ENCODE measurements around a stretch of chr7.

GRCh38 chr7:56055346-56055788, 3.8 kb downstream of the CCT6A start:
- PRO-cap, 5 experiments, result no peak in any of the 5 experiments
- RAMPAGE, long total RNA, 2 experiments, result no peak in any of the 2 experiments
- RRBS, result no CpG with 5 or more reads among the region's 2 CpGs

DNA sequence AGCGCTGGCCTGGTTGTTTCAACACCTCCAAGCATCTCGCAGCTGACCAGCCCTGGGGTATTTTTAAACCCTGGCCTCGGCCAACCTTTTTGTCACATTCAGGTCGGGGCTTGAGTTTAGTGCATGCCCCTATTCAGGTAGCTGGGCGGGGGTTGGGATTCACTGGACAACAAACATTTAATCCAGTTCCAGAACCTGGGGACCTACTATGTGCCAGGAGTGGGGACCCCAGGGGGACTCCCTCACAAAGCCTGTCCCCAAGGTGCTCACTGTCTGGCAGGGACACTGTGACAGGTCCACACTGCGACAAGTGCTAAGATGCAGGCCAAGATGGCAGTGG, 105.6 kb upstream of the ZNF716 start:
- PRO-cap, 5 experiments, result no peak in any of the 5 experiments
- RAMPAGE, long total RNA, 2 experiments, result no peak in any of the 2 experiments
- RRBS, result no CpG with 5 or more reads among the region's 6 CpGs

- PRO-cap, 5 experiments, result no peak in any of the 5 experiments
- RAMPAGE, long total RNA, 2 experiments, result no peak in any of the 2 experiments
- RRBS, result no CpG with 5 or more reads among the region's 25 CpGs
These were observed 196.9 kb downstream of the ZNF716 start for GRCh38 chr7:57646859-57647244.

- PRO-cap, 5 experiments, result peak in 1 of 5 experiments; most common minus-strand start chr7:62383542 (in 1)
- RAMPAGE, long total RNA, 2 experiments, result no peak in any of the 2 experiments
- RRBS, result no CpG with 5 or more reads among the region's 3 CpGs
These were observed 1615.4 kb upstream of the ZNF722 start for GRCh38 chr7:62383309-62383663.

DNA sequence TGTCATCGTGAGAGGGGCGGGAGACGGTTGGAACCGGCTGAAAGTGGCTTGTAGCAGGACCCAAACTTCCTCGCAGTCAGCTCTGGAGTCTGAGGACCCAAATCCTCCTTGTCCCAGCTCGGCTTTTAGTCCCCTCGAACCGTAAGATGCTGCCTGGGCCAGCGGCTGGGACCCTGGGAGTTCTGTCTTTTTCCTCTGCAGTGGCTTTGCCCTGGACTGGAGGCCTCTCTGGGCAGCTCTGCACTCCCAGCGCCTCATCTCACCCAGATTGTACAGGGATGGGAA, 308 bp downstream of the ZNF722 start:
- PRO-cap, 5 experiments, result no peak in any of the 5 experiments
- RAMPAGE, long total RNA, 2 experiments, result no peak in any of the 2 experiments
- RRBS, result 90% methylated on average over 4 of the region's 10 CpGs

GRCh38 chr7:64686388-64687794, 21.0 kb downstream of the ZNF107 start:
- PRO-cap, 5 experiments, result no peak in any of the 5 experiments
- RAMPAGE, long total RNA, 2 experiments, result no peak in any of the 2 experiments
- RRBS, result no CpG with 5 or more reads among the region's 15 CpGs

DNA sequence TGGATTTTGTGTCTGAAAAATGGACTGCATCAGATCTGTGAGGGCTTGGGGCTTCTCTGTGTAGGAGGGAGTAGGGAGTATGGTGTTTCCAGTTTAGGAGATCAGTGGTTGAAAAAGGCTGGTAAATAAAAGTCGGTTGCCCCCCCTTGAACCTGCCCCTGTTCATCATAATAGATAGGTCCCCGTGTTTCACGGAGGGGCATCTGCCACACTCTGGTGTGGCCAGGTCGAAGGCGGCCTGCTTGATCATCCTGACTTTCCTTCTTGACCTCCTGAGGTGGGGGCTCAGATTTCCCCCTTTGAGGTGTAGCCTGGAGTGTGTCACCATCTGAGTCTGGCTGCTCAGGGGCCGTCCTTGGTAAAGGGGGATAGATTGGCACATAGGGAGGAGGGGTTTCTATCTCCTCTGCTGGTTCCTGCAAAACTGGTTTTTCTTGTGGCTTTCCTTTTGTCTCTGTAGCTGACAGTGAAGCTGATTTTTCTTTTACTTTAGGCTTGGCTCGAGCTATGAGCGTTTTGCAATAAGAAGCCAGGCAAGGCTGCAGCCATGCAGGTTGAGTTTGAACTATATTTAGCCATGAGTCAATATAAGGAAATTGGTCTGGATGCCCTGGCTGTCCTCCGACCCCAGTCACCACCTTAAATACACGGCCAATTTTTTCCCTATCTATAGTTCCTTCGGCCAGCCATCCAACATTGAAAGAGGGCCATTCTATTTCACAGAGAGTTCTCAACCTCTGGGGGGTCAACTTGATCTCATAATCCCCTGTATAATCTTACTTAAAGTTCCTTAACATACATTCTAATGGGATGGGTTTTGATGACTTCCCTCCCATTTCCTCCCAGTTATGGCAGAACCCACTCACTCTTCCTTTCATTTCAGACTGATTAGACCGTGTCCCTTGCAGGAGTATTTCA, 8.5 kb downstream of the ERV3-1 start:
- PRO-cap, 5 experiments, result no peak in any of the 5 experiments
- RAMPAGE, long total RNA, 2 experiments, result no peak in any of the 2 experiments
- RRBS, result no CpG with 5 or more reads among the region's 12 CpGs

DNA sequence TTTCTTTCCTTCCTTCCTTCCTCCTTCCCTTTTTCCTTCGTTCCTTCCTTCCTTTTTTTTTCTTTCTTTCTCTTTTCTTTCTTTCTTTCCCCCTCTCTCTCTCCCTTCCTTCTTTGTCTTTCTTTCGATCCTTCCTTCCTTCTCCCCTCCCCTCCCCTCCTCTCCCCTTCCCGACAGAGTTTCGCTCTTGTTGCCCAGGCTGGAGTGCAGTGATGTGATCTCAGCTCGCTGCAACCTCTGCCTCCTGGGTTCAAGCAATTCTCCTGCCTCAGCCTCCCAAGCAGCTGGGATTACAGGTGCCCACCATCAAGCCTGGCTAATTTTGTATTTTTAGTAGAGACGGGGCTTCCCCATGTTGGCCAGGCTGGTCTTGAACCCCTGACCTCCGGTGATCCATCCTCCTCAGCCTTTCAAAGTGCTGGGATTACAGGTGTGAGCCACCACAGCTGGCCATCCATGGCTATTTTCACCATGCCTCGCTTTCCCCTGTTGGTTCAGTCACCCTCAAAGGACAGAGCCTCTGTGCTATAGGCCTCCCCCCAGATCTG, 150.2 kb upstream of the VKORC1L1 start:
- PRO-cap, 5 experiments, result no peak in any of the 5 experiments
- RAMPAGE, long total RNA, 2 experiments, result no peak in any of the 2 experiments
- RRBS, result no CpG with 5 or more reads among the region's 8 CpGs

DNA sequence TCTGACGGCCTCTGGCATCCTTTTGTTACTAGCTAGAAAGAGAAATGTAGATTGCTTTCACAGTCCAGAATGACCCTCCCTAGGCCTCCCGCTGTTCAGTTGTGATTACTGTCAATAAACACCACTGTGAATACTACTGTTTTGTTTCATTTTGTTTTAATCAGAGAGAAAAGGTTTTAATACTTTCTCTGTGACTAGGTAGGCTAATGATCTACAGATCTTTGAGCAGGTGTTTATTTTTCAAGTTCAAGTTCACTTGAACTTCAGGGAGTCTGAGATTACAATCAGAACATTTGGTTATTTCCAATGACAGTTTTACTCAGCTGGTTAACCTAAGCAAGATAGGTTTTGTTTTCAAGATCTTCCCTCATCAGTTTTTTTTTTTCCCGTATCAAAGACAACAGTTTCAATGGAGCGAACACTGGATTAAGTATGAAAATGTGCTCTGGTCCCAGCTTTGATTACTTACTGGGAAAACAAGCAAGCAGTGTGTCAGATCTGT, 34.7 kb downstream of the VKORC1L1 start:
- PRO-cap, 5 experiments, result peak in 2 of 5 experiments; most common plus-strand start position 389 of the sequence (in 1); most common minus-strand start position 101 of the sequence (in 1)
- RAMPAGE, long total RNA, 2 experiments, result no peak in any of the 2 experiments
- RRBS, result no CpG with 5 or more reads among the region's 4 CpGs

GRCh38 chr7:65979303-65980112, 2.5 kb downstream of the GUSB start:
- PRO-cap, 5 experiments, result no peak in any of the 5 experiments
- RAMPAGE, long total RNA, 2 experiments, result no peak in any of the 2 experiments
- RRBS, result no CpG with 5 or more reads among the region's 20 CpGs

DNA sequence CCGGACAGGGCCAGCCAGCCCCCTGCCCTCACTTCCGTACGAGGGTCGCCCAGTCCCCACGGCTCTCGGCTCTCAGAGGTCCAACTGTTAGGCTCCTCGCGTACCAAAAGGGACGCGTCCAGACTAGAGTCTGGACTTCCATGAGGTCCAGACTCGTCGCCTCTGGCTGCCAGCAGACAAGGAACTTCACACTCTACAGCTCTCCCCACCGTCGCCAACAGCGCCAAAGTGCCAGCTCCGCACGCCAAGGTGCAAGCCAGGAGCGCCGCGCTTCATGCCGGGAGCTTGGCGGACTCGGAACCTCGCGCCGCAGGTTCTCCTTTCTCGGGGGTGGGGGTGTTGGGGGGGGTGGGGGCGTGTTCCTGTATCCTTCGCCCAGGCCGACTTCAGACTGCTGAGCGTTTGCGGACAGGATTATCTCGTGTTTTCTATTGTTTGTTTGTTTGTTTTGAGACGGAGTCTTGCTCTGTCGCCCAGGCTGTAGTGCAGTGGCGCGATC, 31.4 kb upstream of the ASL start:
- PRO-cap, 5 experiments, result peak in 5 of 5 experiments; most common plus-strand start position 275 of the sequence (in 2); most common minus-strand start position 225 of the sequence (in 3)
- RAMPAGE, long total RNA, 2 experiments, result start-site peak on the minus strand in 1 of 2 experiments, centred at position 228 of the sequence, 67 reads per replicate
- RRBS, result no CpG with 5 or more reads among the region's 37 CpGs

DNA sequence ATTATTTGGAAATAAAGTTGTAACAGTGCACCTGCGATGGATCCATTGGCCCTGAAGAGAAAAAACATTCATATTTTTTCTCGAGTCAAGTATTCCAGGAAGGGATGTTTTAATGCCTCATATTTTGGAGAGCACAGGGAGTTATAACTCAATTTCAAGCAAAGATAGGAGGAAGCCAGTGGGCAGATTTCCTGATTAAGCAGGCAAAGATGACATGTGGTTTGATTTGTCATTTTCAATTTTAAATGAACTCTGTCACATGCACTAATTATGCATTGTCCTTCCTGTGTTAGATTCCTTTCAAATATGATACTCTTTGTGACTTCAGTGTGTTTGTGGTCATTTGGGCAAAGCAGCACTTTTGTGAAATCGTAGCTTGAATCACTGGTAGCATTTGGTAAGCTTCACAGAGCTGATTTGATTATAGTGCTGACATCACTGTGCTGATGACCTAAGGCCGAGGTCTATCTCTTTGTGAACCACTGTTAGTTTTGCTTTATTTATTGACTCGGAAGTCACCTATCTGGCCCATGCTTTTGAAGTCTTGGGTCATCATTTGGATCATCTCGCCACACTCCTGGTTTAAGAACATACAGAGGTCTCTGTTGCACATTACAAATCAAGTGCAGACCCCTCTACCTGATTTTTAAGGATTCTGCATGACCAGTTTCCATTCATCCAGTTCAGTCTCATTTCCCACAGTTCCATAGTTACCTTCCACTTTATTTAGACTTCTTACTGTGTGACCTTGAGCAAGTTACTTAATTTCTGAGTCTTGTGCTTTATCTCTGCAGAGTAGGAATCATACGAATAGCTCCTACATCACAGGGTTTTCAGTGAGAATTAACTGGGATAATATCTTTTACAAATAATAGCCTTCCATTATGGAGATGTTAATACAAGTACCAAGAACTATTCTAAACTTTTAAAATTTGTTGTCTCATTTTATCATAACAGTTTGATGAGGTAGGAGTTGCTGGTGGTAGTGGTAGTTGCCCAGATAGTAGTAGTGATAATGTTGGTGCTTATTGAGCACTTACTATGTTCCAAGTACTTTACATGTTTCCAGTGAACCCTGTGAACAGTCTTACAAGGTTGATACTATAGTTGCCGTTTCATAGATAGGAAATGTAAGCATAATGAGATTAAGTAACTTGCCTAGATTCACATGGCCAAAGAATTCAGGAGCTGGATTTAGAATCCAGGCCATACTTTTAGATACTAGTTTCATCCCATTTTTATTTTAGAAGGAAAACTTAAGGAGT, 11.5 kb downstream of the CRCP start:
- PRO-cap, 5 experiments, result peak in 2 of 5 experiments; most common plus-strand start position 499 of the sequence (in 1); most common minus-strand start position 297 of the sequence (in 1)
- RAMPAGE, long total RNA, 2 experiments, result no peak in any of the 2 experiments
- RRBS, result no CpG with 5 or more reads among the region's 8 CpGs

DNA sequence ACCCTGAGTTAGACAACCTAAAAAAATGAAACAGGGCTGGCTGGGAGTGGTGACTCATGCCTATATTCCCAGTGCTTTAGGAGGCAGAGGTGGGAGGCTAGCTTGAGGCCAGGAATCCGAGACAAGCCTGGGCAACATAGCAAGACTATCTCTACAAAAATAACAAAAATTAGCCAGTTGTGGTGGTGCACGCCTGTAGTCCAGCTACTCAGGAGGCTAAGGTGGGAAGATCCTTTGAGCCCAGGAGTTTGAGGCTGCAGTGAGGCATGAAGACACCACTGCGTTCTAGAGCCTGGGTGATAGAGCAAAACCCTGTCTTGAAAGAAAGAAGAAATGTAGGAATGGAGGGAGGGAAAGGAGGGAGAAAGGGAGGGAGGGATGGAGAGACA, 166.1 kb downstream of the TPST1 start:
- PRO-cap, 5 experiments, result no peak in any of the 5 experiments
- RAMPAGE, long total RNA, 2 experiments, result no peak in any of the 2 experiments
- RRBS, result no CpG with 5 or more reads among the region's 3 CpGs

GRCh38 chr7:66619082-66619500, 9.6 kb upstream of the KCTD7 start:
- PRO-cap, 5 experiments, result no peak in any of the 5 experiments
- RAMPAGE, long total RNA, 2 experiments, result no peak in any of the 2 experiments
- RRBS, result no CpG with 5 or more reads among the region's 9 CpGs

- PRO-cap, 5 experiments, result no peak in any of the 5 experiments
- RAMPAGE, long total RNA, 2 experiments, result no peak in any of the 2 experiments
- RRBS, result no CpG with 5 or more reads among the region's 13 CpGs
These were observed 1.6 kb upstream of the KCTD7 start for GRCh38 chr7:66626925-66627680.

GRCh38 chr7:66771678-66772174, 31.2 kb downstream of the RABGEF1 start:
- PRO-cap, 5 experiments, result no peak in any of the 5 experiments
- RAMPAGE, long total RNA, 2 experiments, result no peak in any of the 2 experiments
- RRBS, result no CpG with 5 or more reads among the region's 9 CpGs

DNA sequence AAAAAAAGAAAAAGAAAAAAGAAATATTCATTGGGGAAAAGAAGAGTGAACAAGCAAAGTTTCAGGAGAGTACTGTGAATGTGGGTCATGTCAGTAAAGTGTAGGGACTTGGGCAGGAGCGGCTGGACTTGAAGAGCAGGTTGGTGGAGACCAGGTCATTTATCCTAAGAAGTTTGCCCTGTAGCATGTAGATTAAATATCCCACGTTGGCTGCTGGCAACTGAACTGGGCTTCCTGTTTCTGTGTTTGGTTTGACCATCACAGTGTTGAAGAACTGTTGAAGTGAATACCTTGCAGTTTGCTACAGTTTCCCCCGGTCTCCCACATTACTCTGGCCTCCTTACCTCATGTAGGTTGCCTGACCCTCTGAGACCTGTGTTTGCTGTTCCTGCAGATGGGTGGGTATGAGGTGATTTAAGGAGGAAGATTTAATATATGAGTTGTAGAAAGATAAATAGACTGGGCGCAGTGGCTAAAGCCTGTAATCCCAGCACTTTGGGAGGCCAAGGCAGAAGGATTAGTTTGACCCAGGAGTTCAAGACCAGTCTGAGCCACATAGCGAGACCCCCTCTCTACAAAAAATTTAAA, 32.7 kb upstream of the TMEM248 start:
- PRO-cap, 5 experiments, result no peak in any of the 5 experiments
- RAMPAGE, long total RNA, 2 experiments, result no peak in any of the 2 experiments
- RRBS, result no CpG with 5 or more reads among the region's 5 CpGs

- PRO-cap, 5 experiments, result peak in 5 of 5 experiments; most common minus-strand start chr7:66996498 (in 2)
- RAMPAGE, long total RNA, 2 experiments, result no peak in any of the 2 experiments
- RRBS, result no CpG with 5 or more reads among the region's 26 CpGs
These were observed 427 bp upstream of the TYW1 start for GRCh38 chr7:66996127-66996685.

- PRO-cap, 5 experiments, result no peak in any of the 5 experiments
- RAMPAGE, long total RNA, 2 experiments, result no peak in any of the 2 experiments
- RRBS, result no CpG with 5 or more reads among the region's 7 CpGs
These were observed 126.7 kb downstream of the TYW1 start for GRCh38 chr7:67123122-67124008.

DNA sequence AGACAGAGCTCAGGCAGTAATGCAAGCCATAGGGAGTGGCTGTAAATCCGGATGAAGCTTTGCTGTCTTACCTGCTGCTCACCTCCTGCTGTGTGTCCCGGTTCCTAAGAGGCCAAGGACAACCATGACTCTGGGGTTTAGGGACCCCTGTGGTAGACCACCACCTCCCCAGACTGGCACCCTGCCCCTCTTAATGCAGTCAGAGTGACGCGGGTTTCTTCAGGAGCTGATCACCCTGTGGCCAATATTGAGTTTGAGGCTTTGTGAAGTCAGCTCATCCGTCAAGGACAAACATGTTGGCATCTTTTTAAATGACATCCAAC, 777.6 kb upstream of the AUTS2 start:
- PRO-cap, 5 experiments, result no peak in any of the 5 experiments
- RAMPAGE, long total RNA, 2 experiments, result no peak in any of the 2 experiments
- RRBS, result no CpG with 5 or more reads among the region's 5 CpGs